T47D (cell line): ENCODE results near the genes CD160, RNF115 and NOTCH2NLA.

DNA sequence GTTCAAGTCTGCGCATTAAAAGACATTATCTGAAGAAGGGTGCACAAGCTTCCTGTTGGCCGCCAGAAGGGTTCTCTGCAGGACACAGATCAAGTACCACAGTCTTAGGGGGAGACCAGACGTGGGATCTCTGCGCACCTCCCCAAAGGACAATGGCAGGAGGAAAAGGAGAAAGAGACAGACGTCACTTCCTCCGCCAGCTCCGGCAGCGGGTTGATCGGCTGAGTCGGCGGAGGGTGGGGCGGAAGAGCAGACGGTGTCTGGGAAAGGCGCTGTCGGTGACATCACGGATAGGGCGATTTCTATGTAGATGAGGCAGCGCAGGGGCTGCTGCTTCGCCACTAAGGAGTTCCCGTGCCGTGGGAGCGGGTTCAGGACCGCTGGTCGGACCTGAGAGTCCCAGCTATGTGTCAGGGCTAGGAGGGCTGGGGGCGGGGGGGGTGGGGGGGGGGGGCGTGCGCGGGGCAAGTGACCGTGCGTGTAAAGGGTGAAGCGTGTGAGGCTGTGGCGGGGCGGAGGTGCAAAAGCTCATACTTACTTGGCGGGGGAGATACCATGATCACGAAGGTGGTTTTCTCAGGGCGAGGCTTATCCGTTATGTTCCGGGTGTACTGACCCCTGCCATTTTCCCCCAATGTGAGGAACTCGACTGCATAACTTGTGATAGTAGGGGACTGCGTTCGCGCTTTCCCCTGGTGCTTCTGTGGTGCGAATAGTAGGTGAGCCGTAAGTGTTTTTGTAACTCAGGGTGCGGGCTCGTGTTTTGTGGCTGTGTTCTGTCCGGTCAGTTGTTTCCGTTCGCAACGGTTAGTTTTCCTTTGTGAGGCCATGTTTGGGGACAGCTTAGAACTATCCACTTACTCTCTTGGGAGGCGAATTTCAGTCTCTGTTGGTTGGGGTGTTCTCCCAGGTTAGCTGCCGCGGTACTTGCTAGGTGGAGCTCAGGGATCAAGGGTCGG, 38.9 kb upstream of the PPIAL4E start:
- RRBS, result no CpG with 5 or more reads among the region's 54 CpGs

GRCh38 chr1:144427495-144428372, 33.7 kb downstream of the NBPF15 start:
- RRBS, result no CpG with 5 or more reads among the region's 5 CpGs

DNA sequence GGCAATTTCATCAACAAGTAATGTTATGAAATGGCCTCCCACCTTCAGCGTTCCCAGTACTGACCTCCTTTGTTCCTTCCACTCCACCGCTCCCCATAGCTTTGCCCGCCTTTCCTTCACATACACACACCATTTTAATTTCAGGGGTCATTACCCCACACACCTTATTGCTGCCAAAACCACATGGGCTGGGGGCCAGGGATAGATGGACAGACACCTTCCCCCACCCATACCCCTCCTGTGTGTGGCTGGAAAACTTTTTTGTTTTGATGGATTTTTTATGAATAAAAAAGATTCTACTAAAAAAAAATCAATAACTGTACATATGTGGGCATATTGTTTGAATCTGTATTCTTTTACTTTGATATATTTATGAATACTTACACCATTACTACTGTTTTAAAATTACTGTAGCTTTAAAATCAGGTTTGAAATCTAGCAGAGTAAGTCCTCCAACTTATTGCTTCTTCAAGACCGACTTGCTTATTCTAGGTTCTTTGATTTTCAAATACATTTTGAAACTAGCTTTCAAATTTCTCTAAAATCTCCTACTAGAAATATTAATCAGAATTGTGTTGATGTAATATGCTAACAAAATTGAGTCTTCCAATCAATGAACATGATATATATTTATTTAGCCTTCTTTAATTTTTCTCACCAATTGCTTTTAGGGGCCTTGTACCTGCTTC, 18.4 kb downstream of the NBPF15 start:
- RRBS, result no CpG with 5 or more reads among the region's 4 CpGs

GRCh38 chr1:145093284-145094321, 1.5 kb downstream of the SRGAP2B start:
- RRBS, result no CpG with 5 or more reads among the region's 77 CpGs

DNA sequence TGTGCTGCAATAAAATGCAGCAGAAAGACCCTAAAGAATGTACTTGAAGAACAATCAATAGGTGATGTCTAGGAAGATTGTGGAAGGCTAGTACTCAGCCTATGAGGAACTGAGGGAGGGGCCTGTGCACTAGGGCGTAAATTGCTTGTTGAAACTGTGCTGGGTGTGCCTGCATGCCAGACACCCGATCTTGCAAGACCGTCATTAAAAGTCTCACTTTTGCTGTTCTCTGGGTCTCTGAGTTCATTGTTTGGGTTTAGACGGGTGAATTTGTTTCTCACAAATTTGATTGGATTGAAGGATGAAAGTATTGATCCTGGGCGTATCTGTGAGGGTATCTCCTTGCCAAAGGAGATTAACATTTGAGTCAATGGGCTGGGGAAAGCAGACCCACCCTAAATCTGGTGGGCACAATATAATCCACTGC, 52.7 kb downstream of the PPIAL4D start:
- RRBS, result no CpG with 5 or more reads among the region's 5 CpGs

DNA sequence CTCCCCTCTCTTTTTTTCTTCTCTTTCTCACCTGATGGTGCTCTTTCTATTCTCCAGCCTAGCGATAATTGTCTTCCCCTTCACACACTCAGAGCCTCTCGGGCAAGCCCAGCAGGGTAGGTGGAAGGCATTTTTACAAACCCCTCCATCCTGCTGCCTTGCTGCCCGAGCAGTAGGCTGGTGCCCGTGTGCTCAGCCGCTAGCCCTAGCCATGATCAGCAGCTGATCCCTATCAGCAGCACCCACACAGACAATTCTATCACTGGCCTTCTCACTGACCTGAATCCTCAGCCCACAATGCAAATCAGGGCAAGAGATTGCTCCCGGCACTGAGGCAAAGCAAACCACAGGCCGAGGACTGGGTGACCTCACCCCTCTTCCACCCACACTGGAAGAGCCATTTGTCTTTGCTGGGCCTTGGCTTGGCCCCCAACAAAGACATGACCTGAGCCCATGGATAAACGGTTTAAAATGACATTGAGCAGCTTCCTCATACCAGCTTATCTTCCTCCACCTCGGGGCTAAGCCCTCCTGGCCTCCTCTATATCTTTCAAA, 896 bp upstream of the PDZK1 start:
- RRBS, result no CpG with 5 or more reads among the region's 9 CpGs

GRCh38 chr1:145719149-145719728, at the start of gene CD160:
TSS of gene CD160 (plus strand) at chr1:145719499.
- RRBS, result no CpG with 5 or more reads among the region's 6 CpGs

DNA sequence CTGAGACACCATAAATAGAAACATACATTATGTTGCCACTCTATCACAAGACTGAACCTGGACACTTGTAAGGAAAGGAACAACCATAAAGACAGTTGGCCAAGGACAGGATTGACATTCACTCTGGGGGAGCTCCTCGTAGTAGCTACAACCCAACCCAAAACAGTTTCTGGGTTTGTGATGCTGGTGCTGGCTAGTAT, 1.4 kb downstream of the RNF115 start:
- RRBS, result no CpG with 5 or more reads among the region's 1 CpG

- RRBS, result 2% methylated on average over 15 of the region's 93 CpGs
These were observed at the start of gene RNF115 for GRCh38 chr1:145823416-145824571. TSS of gene RNF115 (minus strand) at chr1:145824095.

GRCh38 chr1:145890971-145891616, 5.4 kb upstream of the ANKRD35 start:
- RRBS, result no CpG with 5 or more reads among the region's 1 CpG

DNA sequence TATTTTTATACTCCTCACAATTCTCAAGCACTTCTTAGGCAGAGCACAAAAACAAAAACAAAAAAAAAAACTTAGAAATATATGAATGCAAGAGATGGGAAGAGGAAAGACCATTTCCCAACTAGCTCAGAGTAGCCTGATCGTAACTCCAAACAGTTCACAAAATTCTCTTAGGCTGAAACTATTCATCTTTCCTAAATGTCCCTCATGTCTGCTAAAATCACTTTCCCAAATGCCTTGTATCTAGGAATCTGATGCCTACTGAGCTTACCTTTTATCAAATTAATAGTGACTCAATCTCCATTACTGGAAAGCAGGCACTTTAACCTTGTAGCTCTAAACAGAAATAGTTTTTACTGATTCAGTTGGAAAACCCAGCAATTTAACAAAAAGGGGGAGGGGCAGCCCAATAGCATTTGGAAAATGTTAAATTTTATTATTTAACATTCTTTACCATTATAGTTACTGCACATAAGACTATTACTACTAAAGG, 4.0 kb downstream of the RBM8A start:
- RRBS, result no CpG with 5 or more reads among the region's 1 CpG

- RRBS, result no CpG with 5 or more reads among the region's 6 CpGs
These were observed 11.9 kb downstream of the TXNIP start for GRCh38 chr1:145984450-145984976.

GRCh38 chr1:146020170-146020875, 1.2 kb downstream of the HJV start:
- RRBS, result no CpG with 5 or more reads among the region's 4 CpGs

DNA sequence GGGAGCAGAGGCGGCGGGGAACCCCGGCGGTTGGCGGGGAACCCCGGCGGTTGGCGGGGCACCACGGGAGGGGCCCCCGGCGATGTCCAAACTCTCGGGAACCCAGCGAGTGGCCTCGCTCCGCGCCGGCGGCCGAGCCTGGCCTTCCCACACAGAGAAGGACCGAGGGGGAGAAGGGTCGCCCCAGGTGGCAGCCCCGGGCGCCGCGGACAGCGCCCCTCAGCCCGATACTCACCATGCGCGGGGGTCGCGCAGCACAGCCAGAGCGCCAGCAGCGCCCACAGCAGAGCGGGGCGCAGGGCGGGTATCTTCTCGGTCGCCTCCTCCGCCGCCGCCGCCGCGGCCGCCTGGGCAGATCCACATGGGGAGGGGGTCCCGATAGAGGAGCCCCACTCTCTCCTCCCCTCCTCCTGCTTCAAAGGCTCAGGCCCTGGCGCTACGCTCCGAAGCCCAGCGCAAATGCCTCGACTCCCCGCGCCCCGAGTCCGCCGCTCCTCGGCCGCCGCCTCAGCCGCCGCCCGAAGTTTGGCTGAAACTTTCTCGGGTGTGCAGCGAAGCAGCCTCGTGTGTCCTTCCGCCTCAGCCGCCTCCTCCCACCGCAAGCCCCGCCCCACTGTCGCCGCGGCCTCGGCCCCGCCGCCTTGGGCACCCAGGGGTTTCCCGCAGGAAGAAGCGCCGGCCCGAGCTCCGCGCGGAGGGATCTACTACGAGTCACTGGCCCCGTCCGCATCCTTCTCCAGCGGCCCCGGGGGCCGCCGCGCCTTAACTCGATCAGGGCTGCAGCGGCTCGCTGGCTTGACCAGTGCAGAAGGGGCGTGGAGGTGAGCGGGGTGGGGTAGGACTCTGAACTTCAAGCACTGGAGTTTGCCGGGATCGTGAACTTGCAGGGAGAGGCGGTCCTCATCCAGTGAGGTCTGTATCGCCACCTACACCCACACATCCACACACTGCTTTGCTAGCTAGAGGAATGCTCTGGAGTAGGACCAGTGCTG, at the start of gene NOTCH2NLA:
Gene NOTCH2NLA (minus strand): TSS at position 548 of the 992 bp plus-strand sequence.
- RRBS, result no CpG with 5 or more reads among the region's 99 CpGs

- RRBS, result no CpG with 5 or more reads among the region's 30 CpGs
These were observed 25.3 kb upstream of the PPIAL4H start for GRCh38 chr1:146369859-146370331.

GRCh38 chr1:146411788-146412489, 67.4 kb upstream of the PPIAL4H start:
- RRBS, result no CpG with 5 or more reads among the region's 6 CpGs

DNA sequence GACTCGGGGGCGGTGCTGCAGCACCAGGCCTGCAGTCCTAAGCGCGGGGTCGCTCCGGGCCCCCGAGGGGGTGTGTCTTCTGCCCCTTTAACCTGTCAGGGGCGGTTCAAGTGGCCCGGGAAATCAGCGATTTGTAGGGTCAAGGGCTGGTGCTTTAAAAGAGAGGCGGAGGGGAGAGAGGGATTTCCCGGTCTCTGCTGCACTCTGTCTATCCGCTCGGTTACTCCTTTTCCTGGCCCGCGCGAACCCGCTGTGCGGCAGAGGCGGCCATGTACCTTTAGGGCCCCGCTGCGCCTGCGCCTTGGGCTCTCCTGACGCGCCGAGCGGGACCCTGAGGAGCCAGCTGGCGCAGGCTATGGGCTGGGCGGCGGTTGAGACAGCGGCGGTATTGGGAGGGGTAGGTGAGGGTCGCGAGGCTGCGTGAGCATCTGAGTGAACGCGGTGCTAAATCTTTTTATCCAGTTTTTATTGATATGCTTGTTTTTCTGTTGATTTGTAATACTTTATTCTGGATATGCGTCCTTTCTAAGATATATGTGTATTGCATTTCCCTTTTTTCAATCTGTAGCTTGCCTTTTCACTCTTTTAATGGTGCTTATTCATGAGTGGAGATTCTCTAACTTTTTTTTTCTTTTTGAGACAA, 127.8 kb upstream of the PPIAL4H start:
- RRBS, result no CpG with 5 or more reads among the region's 38 CpGs

DNA sequence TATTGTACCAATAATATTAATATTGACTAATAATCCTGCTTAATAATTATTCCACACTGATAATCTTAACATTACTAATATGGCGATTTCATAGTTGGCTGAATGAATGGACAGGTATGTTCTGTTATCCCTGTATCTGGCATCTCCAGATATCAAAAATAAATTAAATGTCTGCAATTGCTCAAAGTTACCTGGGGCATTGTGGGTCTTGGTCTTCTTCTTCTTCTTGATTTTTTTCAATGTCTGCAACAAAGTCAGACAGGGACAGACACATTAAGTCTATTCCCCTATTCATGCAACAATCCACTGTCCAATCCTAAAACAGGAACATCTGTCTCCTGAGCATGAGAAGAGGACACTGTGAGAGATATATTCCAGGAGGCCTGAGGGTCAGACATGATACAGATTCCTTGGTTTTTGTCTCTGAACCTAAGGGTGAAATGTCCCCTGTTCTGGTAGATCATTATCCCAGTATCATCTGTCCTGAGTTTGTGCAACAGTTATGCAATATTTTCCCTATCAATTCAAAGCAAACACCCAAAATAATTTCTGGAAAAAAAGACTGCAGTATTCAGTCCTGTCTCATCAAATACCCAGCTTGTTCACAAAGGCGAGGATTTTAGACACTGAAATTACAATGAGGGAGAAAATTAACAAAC, 61.5 kb downstream of the PRKAB2 start:
- RRBS, result no CpG with 5 or more reads among the region's 2 CpGs

GRCh38 chr1:147542037-147542399, 717 bp downstream of the BCL9 start:
- RRBS, result no CpG with 5 or more reads among the region's 15 CpGs